Measurements from ENCODE around the genes CEP135 and GNRHR.

GRCh38 chr4:54230714-54231755, 1.9 kb downstream of the PDGFRA start:
- PRO-cap = bidirectional peak, plus-strand start at chr4:54230927, minus-strand start at chr4:54230815; bidirectional peak, plus-strand start at chr4:54231325, minus-strand start at chr4:54231144
- RRBS = 6% methylated on average over 31 of the region's 70 CpGs

GRCh38 chr4:54547604-54548085, 110.1 kb upstream of the KIT start:
- PRO-cap = no peak
- RRBS = no CpG with 5 or more reads among the region's 3 CpGs

- PRO-cap = no peak
- RRBS = no CpG with 5 or more reads among the region's 5 CpGs
These were observed 4.1 kb downstream of the KDR start for GRCh38 chr4:55121188-55121766.

GRCh38 chr4:55356998-55357515, 11.0 kb downstream of the SRD5A3 start:
- PRO-cap = no peak
- RRBS = no CpG with 5 or more reads among the region's 5 CpGs

- PRO-cap = no peak
- RRBS = no CpG with 5 or more reads among the region's 8 CpGs
These were observed 28.2 kb upstream of the CEP135 start for GRCh38 chr4:55920451-55921129.

DNA sequence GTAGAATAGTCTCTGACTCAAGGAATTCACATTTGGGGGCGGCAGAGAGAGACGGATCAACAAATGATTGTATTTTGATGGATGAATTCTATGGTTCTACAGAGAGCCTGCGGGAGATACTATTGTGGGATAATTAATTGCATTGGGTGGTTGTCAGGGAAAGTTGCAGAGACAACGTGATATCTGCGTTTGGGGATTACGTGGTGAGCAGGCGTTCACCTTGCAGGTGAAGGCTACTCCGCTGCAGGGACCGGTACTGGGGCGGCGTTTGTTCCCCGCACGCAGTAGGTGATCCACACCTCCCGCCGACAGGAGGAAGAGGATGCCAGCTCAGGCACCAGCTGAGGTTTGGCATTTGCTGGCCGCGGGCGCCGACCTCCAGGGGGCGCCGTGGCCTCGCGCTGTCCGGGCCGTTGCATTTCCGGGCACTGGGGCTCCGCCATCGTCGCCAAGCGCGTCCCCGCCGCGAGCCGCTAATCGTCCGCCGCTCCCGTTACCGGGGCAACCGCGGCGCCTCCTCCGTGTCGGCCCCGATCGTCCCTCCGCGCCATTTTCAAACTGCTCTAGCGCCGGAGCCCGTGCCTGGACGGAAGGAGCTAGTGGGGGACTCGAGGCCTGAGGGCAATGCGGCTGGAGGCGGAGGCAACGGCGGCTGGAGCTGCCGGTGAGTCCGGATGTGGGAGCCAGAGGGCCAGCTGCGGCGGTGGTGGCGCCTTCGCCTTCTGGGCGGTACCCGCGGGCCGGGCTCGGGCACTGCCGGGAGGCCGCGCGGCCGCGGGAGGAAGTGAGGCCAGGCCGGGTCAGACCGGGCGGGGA, at the start of gene CEP135:
Gene CEP135, plus strand, starts transcription at position 550 of the 816 bp plus-strand sequence.
- PRO-cap = bidirectional peak, plus-strand start at position 419 of the sequence, minus-strand start at position 285 of the sequence; bidirectional peak, plus-strand start outside the sequence, minus-strand start at position 660 of the sequence
- RRBS = 2% methylated on average over 54 of the region's 78 CpGs

DNA sequence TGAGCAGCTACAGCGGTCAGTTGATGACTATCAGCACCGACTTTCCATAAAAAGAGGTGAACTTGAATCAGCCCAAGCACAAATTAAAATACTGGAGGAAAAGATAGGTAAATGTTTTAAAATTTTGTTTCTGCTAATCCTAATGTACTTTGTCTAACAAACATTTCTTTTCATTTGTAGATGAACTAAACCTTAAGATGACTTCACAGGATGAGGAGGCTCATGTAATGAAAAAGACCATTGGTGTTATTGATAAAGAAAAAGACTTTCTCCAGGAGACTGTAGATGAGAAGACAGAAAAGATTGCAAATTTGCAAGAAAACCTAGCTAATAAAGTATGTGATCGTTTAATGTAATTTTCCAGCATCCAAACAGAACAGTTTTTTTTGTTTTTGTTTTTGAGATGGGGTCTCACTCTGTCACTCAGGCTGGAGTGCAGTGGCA, 49.6 kb upstream of the CRACD start:
- PRO-cap = no peak
- RRBS = no CpG with 5 or more reads among the region's 3 CpGs

DNA sequence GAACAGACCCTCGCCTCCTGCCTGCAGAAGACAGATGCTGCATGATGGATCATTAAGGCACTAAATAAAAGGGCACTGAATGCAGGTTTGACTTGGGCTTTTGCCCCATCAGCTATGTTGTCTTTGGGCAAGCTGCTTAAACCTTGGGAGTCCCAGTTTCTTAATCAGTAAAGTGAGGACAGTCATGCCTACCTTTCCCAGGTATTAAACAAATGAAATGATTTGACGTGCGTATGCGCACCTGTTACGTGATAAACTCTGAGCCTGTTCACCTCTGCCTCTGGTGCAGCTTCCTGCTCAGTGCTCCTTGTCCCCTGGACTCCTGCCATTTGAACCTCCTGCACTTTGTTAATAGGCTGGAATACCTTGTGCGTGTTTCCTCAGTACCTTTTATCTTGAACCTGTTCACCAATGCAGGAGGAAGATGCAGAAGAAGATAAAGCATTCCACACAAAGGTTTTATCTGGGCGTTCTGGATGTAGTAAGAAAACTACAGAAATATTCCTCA, 111.7 kb downstream of the CRACD start:
- PRO-cap = no peak
- RRBS = no CpG with 5 or more reads among the region's 7 CpGs

DNA sequence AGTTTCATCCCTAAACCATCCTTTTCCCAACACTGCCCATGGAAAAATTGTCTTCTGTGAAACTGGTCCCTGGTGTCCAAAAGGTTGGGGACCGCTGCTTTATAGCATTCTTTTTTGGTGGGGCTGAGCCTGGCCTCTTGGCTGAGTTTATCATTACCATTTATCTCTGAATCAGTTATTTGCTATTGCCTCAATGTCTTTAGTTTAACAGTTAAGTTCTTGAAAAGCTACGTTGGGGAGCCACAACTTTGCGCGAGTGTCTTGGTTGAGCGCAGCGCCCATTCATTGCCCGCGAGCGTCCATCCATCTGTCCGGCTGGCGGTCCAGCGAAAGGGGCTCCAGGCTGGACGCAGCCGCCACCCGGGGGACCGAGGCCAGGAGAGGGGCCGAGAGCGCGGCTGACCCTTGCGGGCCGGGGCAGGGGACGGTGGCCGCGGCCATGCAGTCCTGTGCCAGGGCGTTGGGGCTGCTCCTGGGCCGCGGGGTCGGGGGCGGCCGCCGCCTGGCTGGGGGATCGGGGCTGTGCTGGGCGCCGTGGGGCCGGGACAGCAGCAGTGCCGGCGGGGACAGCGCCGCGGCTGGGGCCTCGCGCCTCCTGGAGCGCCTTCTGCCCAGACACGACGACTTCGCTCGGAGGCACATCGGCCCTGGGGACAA, 61.9 kb downstream of the THEGL start:
- PRO-cap = no peak
- RRBS = 54% methylated on average over 6 of the region's 48 CpGs

DNA sequence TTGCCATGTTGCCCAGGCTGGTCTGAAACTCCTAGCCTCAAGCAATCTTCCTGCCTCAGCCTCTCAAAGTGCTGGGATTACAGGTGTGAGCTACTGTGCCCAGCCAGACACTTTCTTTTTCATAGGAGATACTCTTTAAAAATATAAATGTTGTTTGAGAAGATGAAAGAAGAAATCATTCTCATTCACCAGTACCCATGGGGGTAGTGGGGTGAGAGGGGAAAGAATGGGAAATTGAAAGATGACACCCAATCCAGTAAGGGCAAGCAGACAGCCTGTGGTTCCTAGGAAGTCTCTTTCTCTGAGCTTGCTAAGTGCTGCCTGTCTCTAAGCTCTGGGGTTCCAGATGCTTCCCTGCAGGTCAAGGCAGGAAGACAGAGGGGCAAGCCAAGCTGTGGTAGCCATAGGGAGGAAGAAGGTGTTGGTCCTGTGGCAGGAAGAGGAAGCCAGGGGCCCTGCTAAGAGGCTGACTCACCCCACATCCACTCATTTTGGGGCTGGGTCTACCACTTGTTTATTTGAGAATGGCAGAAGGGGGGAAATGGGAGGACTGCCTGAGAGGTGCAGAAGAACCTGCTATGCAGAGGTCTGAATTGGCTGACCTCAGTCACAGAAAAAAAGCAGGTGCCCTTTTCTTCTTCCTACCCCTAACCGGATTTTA, 27.7 kb downstream of the HOPX start:
- PRO-cap = no peak
- RRBS = no CpG with 5 or more reads among the region's 1 CpG

- PRO-cap = no peak
- RRBS = no CpG with 5 or more reads among the region's 2 CpGs
These were observed 667 bp downstream of the HOPX start for GRCh38 chr4:56680316-56680941.

DNA sequence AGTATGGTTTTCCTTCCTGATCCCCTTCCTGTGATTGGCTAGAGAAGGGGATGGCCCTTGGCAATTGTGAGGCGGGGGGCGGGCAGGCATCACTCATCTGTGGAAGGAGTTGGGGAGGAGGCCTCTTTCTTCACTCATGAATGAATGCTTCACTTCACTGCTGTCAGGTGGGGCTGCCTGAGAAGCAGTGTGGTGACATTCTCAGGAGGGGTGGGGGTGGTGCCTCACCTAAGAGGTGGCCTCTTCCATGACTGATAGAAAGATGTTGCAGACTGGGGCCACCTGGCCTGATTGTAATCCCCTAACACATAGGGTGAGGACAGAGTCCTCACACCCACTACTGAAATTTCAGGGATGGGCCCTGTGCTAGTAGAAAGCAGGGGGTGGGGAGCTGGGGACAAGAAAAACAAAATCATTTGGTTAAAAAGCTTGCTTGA, 5.5 kb upstream of the HOPX start:
- PRO-cap = no peak
- RRBS = no CpG with 5 or more reads among the region's 2 CpGs

DNA sequence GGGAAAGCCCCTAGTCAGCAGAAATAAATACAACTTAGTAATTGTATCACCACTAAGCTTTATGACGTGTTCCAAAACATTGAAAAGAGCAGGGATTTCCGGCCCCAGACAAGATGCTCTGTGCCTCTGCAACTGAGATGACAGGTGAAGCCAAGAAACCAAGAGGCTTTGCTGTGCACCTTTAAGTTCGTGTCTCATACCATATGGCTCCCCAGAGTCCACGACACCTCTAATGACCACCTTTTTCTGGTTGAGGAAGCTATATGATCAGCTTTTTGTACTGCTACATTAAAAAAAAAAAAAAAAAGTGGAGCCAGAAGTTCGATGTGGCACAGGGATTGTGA, 58.5 kb downstream of the SPINK2 start:
- PRO-cap = no peak
- RRBS = no CpG with 5 or more reads among the region's 5 CpGs

- PRO-cap = no peak
- RRBS = no CpG with 5 or more reads among the region's 3 CpGs
These were observed 30.5 kb downstream of the POLR2B start for GRCh38 chr4:57009010-57009735.

- PRO-cap = bidirectional peak, plus-strand start at chr4:57109744, minus-strand start at chr4:57109641
- RRBS = no CpG with 5 or more reads among the region's 30 CpGs
These were observed 714 bp downstream of the IGFBP7 start for GRCh38 chr4:57109453-57109888.

GRCh38 chr4:57163516-57164392, 53.6 kb upstream of the IGFBP7 start:
- PRO-cap = no peak
- RRBS = 2% methylated on average over 15 of the region's 60 CpGs

DNA sequence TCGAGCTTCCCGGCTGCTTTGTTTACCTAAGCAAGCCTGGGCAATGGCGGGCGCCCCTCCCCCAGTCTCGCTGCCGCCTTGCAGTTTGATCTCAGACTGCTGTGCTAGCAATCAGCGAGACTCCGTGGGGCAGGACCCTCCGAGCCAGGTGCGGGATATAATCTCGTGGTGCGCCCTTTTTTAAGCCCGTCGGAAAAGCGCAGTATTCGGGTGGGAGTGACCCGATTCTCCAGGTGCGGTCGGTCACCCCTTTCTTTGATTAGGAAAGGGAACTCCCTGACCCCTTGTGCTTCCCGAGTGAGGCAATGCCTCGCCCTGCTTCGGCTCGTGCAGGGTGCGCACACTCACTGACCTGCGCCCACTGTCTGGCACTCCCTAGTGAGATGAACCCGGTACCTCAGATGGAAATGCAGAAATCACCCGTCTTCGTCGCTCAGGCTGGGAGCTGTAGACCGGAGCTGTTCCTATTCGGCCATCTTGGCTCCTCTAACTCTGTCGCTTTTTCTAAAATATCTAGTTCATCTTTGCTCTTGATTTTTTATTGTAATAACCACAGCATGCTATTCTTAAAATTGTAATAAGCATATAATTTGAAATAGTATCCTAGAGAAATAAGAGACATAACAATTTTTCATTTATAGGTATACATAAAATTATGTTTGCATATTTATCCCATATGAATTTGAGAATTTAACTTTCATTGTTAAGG, 172.8 kb downstream of the ADGRL3 start:
- PRO-cap = no peak
- RRBS = no CpG with 5 or more reads among the region's 32 CpGs

DNA sequence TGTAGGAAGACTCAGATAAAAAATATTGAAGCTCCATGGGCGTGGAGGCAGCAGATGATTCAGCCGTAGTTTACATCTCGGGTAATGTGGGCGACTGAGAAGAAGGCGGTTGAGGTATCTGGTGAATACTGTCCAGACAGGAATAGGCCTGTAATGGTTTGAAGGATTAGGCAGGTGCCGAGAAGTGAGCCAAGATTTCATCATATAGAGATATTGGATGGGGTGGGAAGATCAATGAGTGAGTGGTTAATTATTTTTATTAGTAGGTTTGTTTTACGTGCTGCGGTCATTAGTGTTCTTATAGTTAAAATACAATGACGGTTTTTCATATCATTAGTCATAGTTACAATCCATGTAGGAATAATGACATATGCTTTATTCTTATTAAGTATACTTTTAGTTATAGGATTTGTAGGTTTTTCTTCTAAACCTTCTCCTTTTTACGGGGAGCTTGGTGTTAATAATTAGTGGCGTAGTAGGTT, 199.3 kb upstream of the TECRL start:
- PRO-cap = no peak
- RRBS = no CpG with 5 or more reads among the region's 11 CpGs

DNA sequence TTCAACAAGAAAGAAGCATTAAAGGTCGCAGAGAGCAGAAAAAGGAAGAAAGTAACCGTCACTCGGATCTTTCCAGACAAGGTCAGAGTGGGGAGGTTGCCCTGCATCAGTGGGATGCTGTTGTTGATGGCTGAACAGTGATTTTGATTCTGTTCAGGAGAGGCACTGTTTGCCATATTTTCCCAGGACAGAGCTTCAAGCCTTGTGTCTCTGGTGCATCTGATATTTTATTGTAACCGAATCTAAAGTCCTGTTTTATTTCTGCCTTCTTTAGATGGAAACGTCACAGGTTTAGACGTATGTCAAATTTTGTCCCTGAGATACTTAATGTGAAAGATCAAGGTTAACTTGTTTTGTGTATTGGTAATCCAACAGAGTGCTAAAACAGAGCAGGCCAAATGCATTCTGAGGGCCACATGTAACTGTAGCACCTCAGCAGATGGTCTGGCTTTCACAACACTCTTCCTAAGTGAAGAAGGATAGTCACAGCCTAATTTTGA, at the start of gene GNRHR:
Gene GNRHR, minus strand, starts transcription at position 229 of the 500 bp plus-strand sequence.
- PRO-cap = no peak
- RRBS = no CpG with 5 or more reads among the region's 6 CpGs

- PRO-cap = no peak
- RRBS = no CpG with 5 or more reads among the region's 11 CpGs
These were observed 27.4 kb downstream of the YTHDC1 start for GRCh38 chr4:68322495-68322934.